GM12891 (cell line): ENCODE results near the genes GTF2IRD1, SPDYE15 and SPDYE5.

DNA sequence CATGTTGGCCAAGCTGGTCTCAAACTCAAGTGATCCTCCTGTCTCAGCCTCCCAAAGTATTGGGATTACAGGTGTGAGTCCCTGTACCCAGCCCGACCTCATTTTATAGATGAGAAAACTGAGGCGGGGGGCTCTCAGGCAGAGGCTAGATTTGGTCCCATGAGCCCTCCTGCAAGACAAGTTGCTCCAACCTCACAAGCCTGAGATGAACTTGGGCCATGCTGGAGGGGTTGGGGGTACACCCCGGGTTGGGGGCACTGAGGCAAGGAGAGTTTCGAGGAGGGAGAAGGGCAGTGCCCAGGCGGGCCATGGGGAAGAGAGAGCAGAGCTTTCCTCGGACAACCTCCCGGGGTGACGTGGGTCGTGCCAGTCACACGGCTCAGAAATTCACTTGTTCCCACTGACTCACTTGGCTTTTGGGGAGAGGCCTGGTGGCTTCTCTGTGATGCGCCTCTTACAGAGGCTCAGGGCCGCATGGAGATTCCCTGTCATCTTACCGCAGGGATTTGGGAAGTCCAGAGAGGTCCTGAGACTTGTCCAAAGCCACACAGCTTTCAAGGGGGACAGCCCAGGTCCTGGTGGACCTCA, 2.8 kb downstream of the LAT2 start:
- RRBS: no CpG with 5 or more reads among the region's 13 CpGs

DNA sequence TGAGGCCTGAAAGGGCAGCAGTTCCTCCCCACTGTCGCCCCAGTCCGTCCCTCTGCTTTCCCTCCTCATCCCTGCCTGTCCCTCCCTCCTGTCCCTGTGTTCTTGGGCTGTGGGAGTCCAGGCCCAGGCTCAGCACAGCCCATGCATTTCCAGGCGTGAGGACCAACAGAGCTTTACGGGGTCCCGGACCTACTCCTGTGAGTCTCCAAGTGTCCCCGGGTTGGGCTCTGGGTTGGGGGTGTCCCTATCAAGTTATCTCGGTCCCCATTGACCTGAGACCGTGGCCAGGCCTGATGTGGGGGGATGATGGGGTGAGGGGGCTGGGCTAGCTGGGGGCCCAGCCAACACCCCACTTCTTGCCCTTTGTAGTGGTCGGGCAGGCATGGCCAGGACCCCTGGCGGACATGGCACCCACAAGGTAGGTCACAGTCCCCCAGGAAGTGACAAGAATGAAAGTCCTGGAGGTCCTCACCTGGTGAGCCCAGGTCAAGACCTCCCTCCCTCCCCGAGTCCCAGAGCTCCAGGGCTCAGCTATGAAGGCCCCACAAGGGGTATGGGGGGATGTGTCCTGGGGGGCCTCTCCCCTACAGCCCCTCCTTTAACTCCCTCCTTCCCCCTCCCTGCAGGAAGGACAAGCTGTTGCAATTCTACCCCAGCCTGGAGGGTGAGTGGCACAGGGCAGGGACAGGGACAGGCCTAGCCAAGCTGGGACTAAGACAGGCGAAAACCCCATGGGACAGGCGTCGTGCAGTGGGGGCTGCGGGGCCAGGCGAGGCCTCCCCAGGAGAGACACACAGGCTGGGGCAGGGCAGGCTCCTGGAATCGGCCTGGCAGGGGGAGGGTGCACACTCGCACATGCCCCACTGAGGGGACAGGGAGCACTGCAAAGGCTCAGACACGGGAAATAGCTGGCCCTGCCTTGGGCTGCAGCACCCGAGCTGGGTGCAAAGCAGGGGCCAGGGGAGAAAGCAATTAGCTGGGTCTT, 10.1 kb downstream of the LAT2 start:
- RRBS: no CpG with 5 or more reads among the region's 20 CpGs

GRCh38 chr7:74220576-74221312, 10.9 kb downstream of the LAT2 start:
- RRBS: no CpG with 5 or more reads among the region's 14 CpGs

GRCh38 chr7:74279588-74280352, 9.4 kb upstream of the CLIP2 start:
- RRBS: no CpG with 5 or more reads among the region's 8 CpGs

DNA sequence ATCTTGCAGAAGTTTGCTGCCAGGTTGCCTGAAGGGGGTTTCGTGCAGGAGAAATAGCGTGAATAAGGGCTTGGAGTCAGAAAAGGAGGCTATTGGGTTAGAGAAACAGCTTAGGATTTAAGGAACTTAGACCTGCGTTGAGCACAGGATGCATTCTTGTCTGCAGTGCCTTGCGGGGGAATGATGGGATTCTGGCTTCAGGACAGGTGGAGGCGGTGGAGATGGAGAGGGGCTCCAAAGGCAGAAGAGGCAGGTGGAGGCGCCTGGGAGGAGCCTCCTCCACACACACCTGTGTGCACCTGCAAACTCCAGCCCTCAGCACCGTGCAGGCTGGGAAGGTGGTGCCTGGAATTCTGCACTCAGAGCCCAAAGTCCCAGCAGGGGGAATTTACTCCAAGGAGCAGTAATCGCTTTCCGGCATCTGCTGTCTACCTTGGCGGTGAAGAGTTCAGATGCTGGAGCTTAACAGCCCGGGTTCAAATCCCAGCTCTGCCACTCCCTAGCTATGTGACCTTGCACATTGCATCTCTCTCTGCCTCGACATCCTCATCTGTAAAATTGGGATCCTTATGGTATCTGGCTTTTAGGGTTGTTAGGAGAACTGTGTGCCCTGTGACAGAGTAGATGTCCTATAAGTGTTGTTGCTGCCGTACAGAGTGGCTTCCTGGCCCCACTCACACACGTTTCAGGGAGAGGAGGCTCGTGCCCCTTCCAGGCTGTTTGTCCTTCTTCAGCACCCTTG, 1.9 kb downstream of the CLIP2 start:
- RRBS: no CpG with 5 or more reads among the region's 15 CpGs

DNA sequence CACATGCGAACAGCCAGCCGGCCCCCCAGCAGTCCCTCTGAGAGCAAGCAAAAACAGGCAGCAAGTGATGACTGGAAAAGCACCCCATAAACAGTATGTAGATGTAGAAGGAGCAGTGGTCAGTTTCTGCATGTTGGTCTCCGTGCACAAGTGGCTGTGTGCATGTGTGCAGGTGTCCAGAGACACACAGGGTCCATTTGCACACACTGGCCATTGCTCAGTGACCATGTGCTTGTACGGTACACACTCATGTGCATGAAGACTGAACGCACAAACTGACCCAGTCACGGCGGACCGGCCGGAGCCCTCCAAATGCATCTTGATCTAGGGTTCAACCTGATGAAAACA, 79.7 kb upstream of the GTF2IRD1 start:
- RRBS: no CpG with 5 or more reads among the region's 9 CpGs

DNA sequence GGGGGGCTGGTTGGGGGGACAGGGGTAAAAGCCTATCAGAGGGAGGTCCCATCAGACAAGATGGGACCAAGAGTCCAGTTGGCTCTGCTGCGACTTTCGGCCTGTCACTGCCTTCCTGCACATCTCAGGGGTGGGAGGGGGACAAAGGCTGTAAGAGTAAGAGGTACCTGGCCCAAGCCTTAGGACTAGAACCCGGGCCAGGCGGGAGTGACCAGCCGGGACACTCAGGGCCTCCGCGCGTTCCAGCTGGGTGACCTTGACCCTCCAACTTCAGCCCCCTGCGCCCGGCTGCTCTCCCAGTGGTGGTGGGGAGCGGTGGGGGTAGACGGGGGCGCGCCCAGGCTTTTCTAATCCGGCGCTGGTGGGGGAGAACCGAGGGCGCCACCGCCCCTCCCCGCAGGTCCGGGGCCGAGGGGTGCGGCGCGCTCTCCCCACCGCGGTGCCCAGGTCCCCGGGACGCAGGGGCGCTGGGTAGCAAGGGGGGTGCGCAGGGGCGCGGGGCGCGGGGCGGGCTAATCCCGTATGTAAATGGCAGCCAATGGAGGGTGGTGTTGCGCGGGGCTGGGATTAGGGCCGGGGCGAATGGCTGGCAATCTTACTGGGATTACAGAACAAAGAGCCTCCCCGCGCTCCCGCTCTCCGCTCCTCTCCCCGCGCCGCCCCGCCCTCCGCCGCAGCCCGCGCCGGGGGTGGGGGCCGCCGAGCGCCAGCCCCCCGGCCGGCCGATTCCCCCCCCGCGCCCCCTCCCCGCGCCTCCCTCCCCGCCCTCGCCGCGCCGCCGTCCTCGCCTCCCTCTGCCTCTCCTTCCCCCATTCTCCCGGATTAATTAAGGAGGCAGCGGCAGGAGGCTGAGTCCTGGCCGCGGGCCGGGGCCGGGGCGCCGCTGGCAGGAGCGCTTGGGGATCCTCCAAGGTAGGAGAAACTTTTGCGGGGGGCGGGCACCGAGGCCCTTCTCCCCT, at the start of gene GTF2IRD1:
TSS of gene GTF2IRD1 (plus strand) at position 642 of the 959 bp plus-strand sequence.
- RRBS: 2% methylated on average over 29 of the region's 83 CpGs

GRCh38 chr7:74454889-74455796, 1.4 kb downstream of the GTF2IRD1 start:
- RRBS: no CpG with 5 or more reads among the region's 25 CpGs

- RRBS: no CpG with 5 or more reads among the region's 13 CpGs
Measured at GRCh38 chr7:74495094-74495728, 41.5 kb downstream of the GTF2IRD1 start.

DNA sequence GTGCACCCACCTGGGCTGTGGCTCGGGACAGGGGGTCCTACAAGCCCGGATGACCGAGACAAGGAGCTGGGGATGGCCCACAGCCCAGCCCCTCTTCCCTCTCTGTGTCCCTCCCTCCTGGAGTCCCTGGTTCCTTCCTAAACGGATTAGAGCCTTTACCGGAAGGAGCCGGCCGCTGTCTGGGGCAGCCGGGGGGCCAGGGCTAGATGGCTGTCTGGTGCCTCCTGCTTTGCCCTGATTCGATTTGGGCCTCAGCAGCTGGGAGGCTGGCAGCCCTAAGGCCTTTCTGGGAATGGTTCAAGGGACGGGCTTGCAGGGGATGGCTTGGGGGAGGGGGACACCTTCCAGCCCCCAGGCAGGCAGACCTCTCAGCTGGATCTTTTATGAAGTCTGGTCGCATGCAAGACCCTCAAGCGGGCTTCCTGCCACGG, 51.7 kb downstream of the GTF2IRD1 start:
- RRBS: no CpG with 5 or more reads among the region's 13 CpGs

GRCh38 chr7:74625347-74626049, 32.0 kb upstream of the GTF2I start:
- RRBS: no CpG with 5 or more reads among the region's 5 CpGs

DNA sequence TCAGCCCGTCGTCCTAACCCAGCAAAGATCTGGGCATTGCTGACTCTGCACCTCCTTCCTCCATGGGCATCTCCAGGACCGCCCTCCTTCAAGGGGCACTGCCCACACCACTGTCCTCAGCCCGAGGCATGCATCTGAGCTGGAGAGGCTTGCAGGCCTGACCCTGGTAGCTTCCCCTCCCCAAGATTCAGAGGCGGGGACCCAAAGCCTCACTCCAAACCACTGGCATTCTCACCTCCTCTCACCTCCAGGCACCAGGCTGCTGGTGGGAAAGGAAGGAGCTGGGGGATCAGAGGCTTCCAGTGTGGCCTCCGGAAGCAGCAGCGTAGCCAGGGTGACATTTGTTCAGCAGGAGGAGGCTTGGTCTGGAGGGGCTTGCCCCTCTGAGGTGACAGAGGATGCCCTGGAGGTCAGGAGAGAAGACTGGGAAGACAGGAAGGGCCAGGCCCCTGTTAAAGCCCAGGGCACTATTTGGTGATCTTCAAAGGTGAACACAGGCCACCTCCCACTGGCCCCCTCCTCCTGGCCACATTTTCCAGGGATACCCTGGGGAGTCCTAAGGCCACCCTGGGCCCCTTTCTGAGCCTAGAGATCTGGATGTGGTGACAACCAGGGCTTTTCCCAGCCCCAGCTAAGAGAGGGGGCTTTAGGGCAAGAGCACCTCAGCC, 44.8 kb downstream of the RCC1L start:
- RRBS: no CpG with 5 or more reads among the region's 7 CpGs

DNA sequence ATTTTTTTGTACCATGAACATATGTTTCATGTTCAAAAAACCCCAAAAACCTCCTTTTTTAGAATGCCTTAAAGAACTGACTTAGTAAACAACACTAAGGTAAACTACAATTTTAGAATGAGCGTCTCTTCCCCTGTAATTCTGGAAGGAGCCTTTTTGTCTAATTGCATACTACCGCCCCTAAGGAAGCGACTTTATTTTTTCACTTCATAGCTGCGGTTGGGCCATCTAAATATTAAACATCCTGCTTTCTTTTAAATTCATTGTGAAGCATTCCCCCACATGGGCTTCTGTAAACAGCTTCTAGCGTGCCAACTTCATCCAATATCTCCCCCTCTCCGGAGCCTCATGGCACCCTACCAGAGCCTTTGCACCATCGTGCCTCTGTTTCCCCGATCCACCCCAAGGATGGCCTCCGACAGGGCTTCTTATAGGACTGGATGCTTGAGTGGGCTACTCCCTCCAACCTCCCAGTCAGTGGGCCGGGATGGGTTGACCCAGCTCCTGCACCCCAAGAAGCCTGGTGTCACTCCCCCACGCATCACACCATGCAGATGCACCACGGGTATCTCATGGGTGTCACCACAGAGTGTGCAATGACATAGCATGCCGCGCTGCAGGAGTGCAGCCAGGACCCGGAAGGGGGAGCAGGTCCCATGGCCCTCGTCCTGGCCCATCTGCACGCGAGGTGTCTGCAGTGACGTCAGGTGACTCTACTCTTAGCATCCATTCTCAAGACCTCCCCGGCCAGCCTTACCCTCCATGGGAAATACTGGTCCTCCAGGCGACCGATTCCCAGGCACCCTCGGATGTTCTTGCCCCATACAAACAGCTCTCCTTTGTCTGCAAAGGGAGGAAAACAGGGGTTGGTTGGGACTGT, 21.4 kb downstream of the RCC1L start:
- RRBS: no CpG with 5 or more reads among the region's 23 CpGs

- RRBS: no CpG with 5 or more reads among the region's 9 CpGs
Measured at GRCh38 chr7:75064344-75064781, 9.2 kb downstream of the RCC1L start.

- RRBS: no CpG with 5 or more reads among the region's 9 CpGs
Measured at GRCh38 chr7:75335056-75335578, at the start of gene SPDYE15. SPDYE15 (plus strand) TSS chr7:75335343.

DNA sequence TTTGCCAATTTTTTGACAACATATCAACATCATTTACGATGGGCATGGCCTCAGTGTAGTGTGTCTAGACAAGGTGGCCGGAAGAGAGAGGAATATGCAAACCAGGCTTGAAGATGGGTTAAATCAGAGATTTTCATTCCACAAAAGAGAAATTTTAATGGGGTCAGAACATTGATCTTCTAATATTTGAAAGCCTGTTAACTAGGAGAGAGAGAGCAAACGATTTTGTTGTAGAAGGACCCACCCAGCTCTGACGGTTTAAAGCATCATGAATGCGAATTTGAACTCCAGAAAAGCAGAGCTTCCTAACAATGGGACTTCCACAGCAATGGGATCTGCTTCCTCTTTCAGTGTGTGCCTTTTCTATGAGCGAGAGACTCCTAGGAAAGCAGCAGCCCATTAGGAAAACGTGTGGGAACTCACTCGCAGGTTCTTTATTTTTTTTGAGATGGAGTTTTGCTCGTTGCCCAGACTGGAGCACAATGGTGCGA, at the start of gene SPDYE5:
TSS of gene SPDYE5 (plus strand) at position 308 of the 491 bp plus-strand sequence.
- RRBS: no CpG with 5 or more reads among the region's 10 CpGs

DNA sequence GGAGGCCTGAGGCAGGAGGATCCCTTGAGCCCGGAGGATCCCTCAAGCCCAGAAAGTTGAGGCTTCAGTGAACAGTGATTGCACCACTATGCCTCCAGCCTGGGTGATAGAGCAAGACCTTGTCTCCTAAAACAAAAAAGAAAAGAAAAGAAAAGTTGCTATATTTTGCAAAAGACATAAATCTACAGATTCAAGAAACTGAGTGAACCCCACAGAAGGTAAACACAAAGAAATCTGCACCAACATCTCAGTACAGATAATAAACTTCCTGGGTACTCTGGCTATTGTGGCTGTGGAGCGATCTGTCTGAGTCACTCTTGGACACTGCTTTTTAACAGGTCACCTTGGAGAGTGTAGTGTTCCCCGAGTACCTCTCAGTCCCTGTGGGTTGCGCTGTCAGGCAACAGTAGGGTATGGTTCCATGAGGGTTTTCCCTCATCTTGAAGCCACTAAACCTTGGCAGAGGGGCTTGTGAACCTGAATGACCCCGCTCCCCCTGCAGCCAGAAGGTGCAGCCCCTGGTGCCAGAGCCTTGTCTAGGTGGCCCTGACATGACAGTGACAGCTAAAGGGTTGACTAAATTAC, 30.3 kb downstream of the POR start:
- RRBS: no CpG with 5 or more reads among the region's 5 CpGs

DNA sequence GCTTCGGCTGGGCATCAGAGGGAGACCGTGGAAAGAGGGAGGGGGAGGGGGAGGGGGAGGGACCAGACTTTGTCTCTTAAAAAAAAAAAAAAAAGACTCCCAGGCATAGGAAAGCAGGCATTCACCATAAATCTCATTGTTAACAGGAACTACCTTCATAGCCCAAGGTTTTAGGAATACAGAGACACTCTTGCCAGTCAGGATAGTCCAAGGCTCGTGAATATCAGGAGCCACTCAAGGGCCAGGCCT, 38.2 kb downstream of the POR start:
- RRBS: no CpG with 5 or more reads among the region's 3 CpGs

DNA sequence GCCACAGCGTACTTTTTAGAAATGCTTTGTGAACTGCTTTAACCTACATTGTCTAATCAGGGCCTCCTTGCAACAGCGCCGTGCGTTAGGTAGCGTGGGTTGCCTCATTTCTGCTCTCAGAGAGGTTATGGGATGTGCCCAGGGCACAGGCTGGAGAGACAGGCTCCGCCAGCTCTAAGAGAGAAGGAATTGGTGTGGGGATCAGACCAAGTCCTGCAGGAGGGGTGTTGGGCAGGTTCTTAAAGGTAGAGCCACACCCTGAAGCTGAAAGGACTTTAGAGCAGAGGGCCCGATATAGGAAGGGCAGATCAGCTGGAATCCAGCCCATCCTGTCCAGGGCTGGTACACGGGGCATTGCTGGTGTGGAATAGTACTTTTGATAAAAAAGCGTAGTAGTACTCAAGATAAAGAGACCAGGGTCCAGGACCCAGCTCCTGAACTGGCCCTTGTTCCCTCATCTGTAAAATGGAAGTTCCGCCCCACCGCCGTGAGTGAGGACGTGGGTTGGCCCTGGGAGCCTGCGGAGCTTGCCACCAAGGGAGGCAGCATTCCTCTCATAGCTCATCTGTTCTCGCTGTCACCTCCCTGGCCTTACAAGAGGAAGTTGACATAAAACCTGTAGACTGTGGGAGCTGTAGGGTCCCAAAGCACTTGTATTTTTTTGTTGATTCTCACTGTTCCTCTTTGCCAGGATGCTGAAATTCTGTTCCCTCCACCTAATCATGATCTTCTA, 37.2 kb downstream of the TMEM120A start:
- RRBS: no CpG with 5 or more reads among the region's 15 CpGs

- RRBS: no CpG with 5 or more reads among the region's 21 CpGs
Measured at GRCh38 chr7:75979982-75980591, 14.3 kb downstream of the TMEM120A start.